LNCaP clone FGC (cell line): Measurements from ENCODE around the genes SUSD4 and CAPN8.

DNA sequence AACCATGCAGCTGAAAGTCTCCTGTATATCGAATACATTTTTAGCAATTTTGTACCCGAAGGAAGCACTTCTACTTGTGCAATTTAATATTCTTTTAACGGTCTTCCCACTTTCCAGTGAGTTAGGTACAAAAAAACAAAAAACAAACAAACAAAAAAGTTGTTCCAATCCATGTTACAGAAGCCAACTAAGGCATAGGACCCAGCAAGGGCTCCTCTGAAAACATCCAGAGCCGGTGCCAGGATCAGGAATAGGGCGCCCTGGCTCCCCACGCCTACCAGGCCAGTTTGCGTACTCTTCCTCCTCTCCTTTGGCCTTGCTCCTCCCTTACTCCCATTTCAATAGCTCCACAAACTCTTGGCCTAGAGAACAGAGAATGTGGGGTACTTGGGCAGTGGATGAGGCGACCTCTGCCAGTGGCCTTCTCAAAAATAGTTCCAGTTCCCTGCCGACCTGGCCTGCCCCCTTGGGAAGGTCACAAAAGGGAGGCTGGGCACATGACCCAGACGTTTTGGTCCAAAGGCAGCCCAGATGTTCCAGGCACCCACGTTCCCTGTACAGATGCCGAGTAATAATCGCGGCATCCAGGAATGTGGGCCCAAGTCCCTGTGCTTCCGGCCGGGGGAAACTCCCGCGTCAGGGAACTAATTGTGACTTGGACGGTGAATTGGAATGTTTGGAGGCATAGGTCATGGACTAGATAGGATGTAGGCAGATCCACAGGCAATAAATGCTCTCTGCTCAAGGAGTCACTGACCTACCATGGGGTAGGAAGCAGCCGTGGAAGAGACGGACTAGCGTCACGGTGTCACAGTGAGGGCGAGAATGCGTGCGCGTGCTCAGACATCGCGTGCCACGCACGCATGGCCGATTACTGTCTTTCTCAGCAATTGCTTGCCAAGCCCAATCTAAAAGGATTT is 178.6 kb downstream of the DUSP10 start:
- RRBS, 2 experiments = no CpG with 5 or more reads among the region's 32 CpGs

DNA sequence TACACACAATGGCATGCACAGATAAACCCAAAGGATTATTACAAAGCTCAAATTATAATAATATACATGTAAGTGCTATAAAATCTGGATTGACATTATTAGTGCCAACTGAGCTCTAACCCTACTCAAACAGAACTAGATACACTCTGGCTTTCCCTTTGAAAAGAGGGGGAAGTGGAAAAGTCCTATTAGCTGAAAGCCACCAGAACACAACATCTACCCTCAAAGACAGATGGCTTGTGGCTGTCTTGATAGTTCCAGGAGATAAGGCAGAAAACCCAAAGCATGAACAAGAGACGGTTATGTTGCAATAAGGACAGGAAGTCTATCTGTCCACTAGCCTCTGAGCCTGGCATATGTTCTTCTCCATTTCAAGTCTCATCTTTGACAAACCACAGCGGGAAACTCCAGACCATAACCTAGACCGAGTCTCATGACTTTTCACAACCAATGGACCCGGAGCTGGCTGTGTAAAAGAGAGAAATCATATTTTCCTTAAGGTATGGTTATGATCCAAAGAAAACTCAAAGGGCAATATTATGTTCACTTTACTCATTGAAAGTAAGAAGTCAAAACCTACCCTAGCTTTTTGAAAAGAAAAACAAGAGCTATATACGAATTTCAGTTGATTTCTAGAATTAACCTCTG is 33.8 kb downstream of the DUSP10 start:
- RRBS, 2 experiments = no CpG with 5 or more reads among the region's 5 CpGs

GRCh38 chr1:221710575-221710932 is 31.3 kb downstream of the DUSP10 start:
- RRBS, 2 experiments = no CpG with 5 or more reads among the region's 2 CpGs

- RRBS, 2 experiments = no CpG with 5 or more reads among the region's 3 CpGs
Observed at GRCh38 chr1:221794202-221794926, 52.5 kb upstream of the DUSP10 start.

GRCh38 chr1:221971185-221971679 is 229.3 kb upstream of the DUSP10 start:
- RRBS, 2 experiments = no CpG with 5 or more reads among the region's 9 CpGs

- RRBS, 2 experiments = no CpG with 5 or more reads among the region's 4 CpGs
Observed at GRCh38 chr1:222061620-222062571, 320.0 kb upstream of the DUSP10 start.

DNA sequence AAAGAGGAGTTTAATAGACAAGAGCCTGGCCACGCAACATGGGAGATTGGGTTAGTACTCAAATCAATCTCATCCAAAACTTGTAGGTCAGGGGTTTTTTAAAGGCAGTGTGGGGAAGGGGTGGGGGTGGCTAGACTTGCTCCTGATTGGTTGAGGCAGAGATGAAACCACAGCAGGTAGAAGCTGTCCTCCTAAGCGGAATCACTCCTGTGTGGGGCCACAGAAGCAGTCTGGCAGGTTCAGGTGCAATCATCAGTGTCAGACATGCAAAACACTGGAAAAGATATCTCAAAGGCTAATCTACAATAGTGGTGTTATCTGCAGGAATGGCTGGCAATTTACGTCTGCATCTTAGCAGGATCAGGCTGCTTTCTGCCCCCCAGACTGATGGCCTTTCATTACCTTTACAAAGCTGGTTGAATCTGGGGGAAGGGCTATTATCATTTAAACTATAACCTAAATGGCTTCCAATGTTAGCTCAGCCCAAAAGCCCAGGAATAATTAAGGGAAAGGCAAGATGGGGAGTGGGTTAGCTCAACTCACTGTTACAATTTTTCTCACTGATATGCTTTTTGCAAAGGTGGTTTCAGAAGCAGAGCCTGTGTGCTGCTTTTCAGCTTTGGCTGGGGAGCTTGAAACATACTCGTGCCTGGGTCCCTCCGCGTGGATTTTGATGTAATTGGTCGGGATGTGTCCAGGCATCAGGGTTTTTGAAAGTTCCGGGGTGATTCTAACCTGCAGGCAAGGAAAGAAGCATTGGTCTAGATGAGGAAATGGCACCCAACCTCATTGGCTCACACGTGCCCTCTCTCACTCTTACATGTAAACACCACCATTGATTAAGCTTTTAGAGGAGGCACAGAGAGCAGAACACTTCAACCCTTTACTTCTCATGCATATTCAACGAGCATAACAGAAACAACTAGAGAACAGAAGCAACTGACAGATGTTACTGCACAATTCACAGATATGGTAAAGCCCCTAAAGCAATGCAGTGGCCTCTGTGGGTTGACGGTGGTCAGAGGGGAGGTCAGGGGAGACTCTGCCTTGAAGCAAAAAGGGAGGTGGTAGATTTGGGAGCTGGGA is 112.4 kb downstream of the TLR5 start:
- RRBS, 2 experiments = no CpG with 5 or more reads among the region's 11 CpGs

DNA sequence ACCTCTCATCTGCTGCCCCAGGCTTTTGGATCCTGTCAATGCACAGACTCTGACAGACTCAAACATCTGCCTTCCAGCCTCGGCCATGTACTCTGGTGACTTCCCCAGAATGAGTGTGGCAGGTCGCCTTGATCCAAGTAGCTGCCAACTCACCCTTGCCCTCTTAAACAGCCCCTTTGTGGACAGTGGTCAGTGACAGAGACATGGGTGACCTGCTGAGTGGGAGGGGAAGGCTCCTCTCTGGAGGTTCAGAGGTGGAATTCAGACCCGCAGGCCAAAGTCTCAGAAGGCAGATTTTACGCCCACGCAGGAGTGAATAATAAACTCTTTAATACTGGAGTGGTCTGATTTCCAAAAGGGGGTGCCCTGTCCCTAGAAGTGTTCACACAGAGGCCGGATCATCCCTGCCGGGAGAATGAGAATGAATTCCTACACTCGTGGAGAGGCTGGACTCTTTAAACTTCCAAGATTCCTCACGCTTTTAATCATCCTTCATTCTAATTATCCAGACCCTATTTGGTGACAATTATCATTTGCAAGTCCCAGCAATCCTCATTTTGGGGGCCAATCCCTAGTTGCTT is 63.5 kb downstream of the TLR5 start:
- RRBS, 2 experiments = no CpG with 5 or more reads among the region's 9 CpGs

GRCh38 chr1:223233368-223234003 is 90.4 kb upstream of the TLR5 start:
- RRBS, 2 experiments = no CpG with 5 or more reads among the region's 9 CpGs

GRCh38 chr1:223248310-223249293 is 105.6 kb upstream of the TLR5 start:
- RRBS, 2 experiments = no CpG with 5 or more reads among the region's 11 CpGs

DNA sequence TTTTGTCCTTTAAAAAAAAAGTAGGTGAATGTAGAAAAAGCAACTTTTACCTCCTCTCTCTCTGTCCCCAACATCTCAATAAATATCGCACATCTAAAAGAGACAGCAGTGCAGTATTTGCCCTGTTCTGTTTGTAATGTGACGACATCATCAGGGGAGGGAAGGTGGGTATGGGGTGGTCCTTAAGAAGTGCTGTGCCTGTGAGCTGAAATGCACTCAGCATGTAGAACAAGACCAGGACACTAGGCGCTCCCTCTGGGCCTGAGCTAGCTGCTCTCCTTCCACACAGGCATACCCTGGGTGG is 43.9 kb downstream of the SUSD4 start:
- RRBS, 2 experiments = no CpG with 5 or more reads among the region's 3 CpGs

- RRBS, 2 experiments = under 1 to 3% methylated on average over 35 to 36 of the region's 129 CpGs
Observed at GRCh38 chr1:223363875-223364850, at the start of gene SUSD4. Gene SUSD4 (minus strand): TSS chr1:223364176.

GRCh38 chr1:223400788-223401714 is 7.8 kb downstream of the CCDC185 start:
- RRBS, 2 experiments = no CpG with 5 or more reads among the region's 36 CpGs

DNA sequence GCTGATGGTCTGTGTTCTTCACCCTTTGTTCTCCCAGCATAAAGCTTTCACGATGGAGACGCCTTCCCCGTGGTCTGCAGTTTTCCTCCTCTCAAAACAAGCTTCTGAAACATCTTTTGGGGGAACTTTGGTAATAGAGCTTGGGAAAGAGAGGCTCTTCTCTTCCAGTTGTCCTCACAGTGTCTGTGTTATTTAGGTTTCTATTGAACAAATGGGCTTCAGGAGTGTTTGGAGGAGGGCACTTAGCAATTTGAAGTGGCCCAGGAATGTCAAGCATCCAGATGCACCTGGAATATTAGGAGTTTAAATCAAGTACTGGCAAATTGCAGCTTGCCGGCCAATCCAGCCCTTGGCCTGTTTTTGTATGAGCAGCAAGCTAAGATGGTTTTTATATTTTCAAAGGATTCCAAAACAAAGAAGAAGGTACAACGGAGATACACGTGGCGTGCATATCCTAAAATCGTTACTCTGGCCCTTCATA is 94.6 kb downstream of the CCDC185 start:
- RRBS, 2 experiments = no CpG with 5 or more reads among the region's 8 CpGs

GRCh38 chr1:223662948-223663450 is 2.5 kb downstream of the CAPN8 start:
- RRBS, 2 experiments = no CpG with 5 or more reads among the region's 5 CpGs

GRCh38 chr1:223665233-223666059 is at the start of gene CAPN8:
Gene CAPN8 (minus strand): TSS chr1:223665701.
- RRBS, 2 experiments = no CpG with 5 or more reads among the region's 8 CpGs

DNA sequence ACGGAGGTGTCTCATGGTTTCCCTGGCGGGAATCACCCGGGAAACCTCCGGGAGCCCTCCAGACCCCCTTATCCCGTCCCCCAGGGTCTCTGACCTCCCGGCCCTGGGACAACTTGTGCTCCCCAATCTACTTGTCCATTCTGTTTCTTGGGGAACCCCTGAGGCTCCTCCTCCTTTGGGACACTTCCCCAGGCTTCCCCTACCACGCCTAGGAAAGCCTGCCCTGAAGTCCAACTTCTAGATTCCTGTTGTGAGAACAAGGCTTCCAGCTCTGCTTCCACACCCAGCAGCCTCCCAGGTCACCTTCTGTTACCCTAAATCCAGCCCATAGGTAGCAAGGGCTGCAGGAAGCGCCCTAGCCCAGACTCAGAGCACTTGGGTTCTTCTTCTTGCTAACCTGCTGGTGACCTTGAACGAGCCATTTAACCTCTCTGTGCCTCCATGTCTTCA is 1.1 kb downstream of the CAPN2 start:
- RRBS, 2 experiments = 68 to 82% methylated on average over 3 of the region's 9 CpGs

GRCh38 chr1:223740719-223741379 is 28.5 kb downstream of the CAPN2 start:
- RRBS, 2 experiments = no CpG with 5 or more reads among the region's 6 CpGs

DNA sequence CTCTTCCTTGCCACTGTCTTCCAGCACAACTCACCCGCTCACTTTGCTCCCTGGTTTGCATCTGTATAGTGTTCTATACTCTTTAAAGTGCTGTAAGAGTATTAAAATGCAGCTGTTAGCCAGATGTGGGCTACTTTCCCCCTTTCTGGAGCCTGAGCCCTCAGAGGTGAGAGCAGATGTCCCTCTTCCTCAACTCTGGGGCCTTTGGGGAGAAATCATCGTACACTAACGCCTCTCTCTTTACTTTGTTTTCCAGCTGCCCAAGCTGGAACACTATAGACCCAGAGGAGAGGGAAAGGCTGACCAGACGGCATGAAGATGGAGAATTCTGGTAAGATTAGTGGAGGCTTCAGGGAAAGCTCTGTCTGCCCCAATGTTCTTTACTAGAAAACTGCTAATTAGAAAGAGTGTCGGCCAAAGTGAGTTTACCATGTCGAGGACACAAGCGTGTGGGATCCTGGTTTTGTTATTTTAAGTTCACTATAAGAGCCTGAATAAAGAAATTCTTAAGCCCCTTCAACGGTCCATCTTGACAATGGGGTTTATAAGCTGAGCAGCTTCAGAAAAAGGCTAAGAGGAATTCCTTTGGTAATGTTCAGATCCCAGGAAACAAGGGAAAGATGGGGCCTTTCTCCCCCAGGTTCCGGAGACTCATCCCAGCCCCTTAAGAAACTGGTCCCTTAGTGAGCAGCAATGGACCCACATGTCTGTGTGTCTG is 39.6 kb downstream of the CAPN2 start:
- RRBS, 2 experiments = no CpG with 5 or more reads among the region's 9 CpGs

DNA sequence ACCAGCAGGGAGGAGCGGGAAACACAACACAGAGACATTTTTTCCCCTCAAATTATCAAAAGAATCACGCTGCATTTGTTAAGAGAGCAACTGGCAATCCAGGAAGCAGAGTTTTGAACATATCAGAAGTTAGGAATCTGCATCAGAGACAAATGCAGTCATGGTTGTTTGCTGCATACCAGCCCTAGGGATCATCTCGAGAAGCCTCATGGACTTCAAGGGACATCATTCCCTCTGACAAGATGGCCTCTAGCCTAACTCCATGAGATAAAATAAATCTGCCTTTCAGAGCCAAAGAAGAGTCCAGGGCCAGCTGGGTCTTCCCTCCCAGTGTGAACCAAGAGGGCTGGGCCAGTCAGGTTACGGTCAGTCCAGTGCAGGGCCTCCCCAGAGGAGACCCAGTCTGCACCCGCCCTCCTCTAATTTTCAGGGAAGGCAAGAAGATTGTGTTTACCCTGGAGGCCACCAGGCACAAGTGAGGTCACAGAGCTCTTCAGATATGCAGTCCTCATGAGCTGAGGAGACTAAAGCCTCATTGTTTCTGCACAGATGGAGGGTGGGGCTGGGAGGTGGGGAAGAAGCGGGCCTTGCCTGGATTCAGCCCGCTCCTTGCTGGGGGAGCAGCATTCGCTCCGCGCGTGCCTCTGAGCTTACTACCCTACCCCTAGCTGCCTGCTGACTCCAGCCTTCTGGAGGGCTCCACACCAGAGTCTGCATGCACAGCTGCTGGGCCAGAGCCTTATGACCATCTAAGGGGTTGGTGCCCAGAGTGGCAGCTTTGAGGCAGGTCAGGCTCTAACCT is 52.8 kb downstream of the CAPN2 start:
- RRBS, 2 experiments = no CpG with 5 or more reads among the region's 11 CpGs